Neural crest cell (in vitro differentiated cells): Measurements from ENCODE around the genes PIEZO1 and APRT.

- PRO-cap, result no peak
Observed at GRCh38 chr16:88470178-88470673, 17.1 kb downstream of the ZFPM1 start.

DNA sequence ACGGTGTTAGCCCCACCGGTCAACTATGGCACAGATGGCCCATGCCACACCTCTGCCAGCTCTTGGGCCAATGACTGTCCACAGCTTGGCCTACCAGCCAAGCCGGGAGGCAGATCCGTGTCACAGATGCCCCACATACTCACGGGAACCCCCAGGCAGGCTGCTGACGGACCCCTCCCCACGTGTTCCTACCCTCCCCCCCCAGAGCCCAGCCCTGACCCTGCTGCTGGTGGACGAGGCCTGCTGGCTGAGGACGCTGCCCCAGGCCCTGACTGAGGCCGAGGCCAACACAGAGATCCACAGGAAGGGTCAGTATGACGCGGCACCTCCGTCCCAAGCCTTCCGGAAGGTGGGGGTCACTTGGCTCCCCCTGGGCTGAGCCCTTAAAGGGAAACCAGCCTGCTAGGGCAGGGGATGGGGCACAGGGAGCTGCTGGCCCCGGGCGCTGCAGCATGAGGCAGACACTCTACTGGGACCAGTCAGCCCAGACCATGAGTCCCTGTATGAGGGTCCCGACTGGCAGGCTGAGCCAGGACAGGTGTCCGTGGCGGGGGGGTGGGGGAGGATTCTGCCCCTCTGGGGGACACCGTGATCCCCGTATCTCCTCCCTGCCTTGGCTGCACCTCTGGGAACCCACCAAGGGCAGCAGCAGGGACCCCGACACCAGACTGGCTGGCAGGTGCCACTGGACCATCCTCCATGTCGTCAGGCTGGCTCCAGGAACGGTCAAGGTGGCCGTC lies 43.4 kb upstream of the ZC3H18 start:
- PRO-cap, result no peak

- PRO-cap, result no peak
Observed at GRCh38 chr16:88610853-88611630, 27.3 kb upstream of the IL17C start.

DNA sequence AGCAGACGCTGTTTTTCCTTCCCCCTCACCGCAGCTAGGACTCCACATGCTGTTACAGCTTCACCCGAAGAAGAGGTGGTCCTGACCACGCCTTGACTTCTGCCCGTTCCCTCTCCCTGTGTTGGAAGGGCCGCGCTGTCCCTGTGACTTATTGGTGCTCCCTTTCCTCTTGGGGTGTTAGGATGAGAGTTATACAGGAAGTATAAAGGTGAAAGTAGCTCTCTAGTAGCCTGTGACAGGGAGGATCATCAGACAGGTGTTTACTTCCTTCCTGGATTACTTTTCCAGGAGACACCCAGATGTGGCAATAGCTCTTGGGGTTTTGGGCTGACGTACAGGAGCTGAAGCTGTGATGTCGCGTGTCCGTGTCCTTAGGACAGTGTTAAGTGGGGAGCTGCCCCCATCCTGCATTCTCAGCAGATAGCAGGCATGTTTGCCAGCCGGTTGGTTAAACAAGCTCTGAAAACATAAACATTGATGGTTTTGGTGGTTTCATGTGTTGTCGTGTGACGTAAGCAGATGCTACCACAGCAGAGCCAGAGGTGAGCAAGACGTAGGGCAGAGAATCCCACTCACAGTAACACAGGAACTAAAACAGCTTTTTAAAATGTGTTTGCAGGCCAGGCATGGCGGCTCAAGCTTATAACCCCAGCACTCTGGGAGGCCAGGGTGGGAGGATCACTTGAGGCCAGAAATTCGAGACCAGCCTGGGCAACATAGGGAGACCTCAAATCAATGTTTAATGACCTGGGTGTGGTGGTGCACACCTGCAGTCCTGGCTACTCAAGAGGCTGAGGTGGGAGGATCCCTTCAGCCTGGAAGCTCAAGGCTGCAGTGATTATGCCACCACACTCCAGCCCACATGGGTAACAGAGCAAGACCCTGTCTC lies 18.4 kb upstream of the IL17C start:
- PRO-cap, result no peak

DNA sequence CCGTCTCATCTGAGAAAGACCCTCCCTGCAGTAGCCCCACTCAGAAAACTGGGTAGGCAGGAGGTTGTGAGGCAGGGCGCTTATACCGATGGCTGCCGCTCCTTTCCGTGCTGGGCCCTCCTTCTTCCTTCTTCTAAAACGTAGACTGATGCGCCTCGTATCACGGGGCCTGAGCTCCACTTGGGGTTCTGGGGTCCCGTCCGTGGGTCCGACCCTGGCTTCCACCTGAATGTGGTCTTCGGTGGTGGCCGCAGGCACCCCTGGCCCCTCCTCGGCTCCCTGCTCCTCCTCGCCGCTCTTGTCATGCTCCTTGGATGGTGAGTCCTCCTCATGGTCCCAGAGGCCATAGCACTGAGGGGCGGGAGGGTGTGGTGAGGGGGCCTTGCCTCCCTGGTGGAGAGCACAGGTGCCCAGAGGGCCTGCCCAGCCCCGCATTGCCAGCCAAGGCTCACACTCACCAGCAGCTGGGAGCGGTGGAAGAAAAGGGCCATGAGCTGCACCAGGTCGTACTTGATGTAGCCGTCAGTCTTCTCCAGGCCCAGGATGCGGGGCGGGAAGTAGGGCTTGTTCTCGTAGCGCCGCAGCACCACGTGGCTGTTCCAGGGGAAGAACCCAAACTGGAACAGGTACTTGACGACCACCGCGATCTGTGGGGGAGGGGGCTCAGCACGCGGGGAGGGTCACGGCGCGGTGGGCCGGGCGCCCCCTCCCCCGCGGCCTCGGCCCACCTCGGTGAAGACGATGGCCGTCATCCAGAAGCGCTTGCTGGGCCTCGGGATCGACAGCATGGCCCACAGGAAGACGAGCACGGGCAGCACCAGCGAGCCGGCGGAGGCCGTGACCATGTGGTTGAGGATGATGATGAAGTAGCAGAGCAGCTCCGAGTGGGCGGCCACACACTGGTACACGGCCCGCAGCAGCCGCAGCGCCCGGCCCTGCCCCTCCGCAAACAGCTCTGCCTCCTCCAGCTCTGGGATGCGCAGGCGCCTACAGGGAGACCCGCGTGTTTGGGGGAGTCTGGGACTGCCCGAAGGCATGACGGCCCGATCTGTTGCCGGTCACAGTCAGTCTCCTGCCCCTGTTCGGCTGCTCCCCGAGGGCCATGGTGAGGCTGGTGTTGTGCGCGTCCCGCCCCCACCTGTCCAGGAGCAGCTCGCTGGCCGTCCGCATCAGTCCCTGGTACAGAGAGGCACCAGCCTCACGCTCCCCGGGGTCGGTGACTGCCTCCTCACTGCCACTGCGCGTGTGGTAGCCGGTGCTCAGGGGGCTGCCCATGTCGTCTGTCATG lies 15.2 kb downstream of the CTU2 start:
- PRO-cap, result no peak

- PRO-cap, result bidirectional peak, plus-strand start at chr16:88759536, minus-strand start at chr16:88759469
Observed at GRCh38 chr16:88759163-88759718, 25.8 kb downstream of the PIEZO1 start.

GRCh38 chr16:88785050-88785503 lies at the start of gene PIEZO1:
PIEZO1 (minus strand) TSS chr16:88785220.
- PRO-cap, result bidirectional peak, plus-strand start at chr16:88785270, minus-strand start at chr16:88785220

GRCh38 chr16:88808139-88808412 lies 3.7 kb downstream of the APRT start:
- PRO-cap, result no peak

GRCh38 chr16:88810595-88811696 lies 782 bp downstream of the APRT start:
- PRO-cap, result bidirectional peak, plus-strand start at chr16:88811510, minus-strand start at chr16:88811392

DNA sequence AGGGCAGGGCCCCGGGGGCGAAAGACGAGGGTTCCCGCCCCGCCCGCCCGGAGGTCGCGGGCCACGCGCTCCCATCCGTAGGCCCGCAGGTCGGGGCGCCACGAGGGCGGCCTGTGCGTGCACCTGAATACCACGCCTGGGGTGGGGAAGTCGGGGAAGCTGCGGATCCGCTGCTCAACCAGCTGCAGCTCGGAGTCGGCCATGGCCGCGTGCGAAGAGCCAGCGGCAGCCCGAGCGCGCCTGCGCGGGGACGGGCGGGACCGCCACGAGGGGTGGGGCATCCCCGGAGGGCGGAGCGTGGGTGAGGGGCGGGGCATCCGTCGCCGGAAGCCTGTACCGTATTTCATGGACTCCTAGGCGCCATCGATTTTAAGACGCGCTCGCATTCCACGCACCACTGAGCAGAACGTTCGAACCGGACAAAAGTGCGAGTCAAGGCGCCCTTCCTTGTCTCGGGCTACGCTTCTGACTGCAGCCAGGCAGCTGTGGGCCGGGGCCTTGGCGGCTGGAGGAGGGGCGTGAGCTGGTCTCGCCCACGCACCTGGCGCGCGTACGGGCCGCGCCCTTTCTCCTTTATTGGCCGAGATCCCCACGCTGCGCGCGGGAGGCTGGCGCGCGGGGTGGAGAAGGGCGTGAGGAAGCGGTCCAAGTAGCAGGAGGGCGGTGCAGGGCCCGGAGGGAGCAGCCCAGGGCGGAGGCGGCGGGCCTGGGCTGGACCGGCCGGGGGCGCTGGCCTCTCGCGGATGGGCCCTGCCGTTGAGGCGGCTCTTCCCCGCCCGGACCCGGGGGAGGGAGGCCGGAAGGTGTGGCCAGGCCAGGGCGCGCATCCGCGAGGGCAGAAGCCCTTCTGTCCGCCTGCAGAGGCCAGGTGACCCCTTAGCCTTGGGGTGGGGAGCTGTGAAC lies at the start of gene APRT:
Gene APRT, minus strand, starts transcription at position 232 of the 903 bp plus-strand sequence.
- PRO-cap, result bidirectional peak, plus-strand start at position 400 of the sequence, minus-strand start at position 213 of the sequence; bidirectional peak, plus-strand start at position 812 of the sequence, minus-strand start at position 745 of the sequence

- PRO-cap, result no peak
Observed at GRCh38 chr16:88864692-88865208, 1.7 kb downstream of the PABPN1L start.

GRCh38 chr16:88938699-88939833 lies 37.9 kb downstream of the CBFA2T3 start:
- PRO-cap, result no peak

DNA sequence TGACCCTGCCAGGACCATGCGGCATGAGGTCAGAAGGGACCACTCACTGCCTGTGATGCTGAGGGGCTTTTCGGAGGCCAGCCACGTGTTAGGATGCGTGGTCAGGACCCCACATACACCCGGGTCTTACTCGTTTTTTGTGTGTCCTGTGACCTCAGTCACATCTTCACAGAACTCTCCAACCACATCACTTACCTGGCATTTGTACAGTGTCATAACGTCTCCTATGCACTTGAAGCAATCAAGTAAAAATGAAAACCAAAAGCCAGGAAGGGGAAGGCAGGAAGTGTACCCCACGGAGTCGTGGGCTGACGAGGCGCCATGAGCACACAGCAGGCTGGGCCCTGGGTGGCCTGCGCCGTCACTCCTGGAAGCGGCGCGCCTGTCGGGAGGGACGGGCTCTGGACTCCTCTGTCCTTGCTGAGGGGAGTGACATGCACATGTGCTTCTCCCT lies 8.0 kb downstream of the ACSF3 start:
- PRO-cap, result no peak

GRCh38 chr16:89102040-89102879 lies 8.6 kb downstream of the ACSF3 start:
- PRO-cap, result no peak

- PRO-cap, result no peak
Observed at GRCh38 chr16:89192042-89192812, 8.1 kb downstream of the SLC22A31 start.

DNA sequence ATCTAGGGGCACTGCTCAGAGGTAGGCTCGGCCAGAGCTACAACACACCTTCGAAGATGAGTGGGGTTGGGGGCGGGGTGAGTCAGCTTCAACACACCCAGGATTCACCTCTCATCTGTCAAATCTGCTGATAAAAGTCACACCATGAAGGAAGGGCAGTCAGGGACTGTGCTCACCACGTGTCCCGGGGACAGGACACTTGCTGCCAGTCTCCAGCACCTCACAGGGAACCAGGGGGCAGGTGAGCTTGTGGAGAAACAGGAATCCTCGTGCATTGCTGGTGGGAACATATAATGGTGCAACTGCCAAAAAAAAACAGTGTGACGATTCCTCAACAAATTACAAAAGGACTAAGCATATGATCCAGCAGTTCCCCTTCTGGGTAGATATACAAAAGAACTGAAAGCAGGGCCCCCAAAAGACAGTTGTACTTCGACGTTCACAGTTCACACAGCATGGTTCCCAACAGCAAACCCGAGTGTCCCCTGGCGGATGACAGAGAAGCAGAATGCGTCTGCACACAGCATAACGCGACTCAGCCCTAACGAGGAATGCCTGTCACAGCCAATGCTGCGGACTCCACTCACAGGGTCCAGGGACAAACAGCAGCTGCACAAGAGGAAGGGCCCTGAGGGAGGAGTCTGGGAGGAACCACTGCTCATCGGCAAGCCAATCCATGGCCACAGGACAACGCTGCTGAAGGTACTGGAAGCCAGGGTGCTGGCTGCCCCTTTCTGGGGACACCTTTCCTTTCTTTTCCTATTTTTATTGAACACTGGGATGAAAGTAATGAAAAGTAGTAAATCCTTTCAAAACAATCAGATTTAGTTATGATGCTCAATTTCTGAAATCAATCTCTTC lies 133.0 kb downstream of the ANKRD11 start:
- PRO-cap, result no peak

- PRO-cap, result no peak
Observed at GRCh38 chr16:89374222-89374998, 116.0 kb downstream of the ANKRD11 start.

DNA sequence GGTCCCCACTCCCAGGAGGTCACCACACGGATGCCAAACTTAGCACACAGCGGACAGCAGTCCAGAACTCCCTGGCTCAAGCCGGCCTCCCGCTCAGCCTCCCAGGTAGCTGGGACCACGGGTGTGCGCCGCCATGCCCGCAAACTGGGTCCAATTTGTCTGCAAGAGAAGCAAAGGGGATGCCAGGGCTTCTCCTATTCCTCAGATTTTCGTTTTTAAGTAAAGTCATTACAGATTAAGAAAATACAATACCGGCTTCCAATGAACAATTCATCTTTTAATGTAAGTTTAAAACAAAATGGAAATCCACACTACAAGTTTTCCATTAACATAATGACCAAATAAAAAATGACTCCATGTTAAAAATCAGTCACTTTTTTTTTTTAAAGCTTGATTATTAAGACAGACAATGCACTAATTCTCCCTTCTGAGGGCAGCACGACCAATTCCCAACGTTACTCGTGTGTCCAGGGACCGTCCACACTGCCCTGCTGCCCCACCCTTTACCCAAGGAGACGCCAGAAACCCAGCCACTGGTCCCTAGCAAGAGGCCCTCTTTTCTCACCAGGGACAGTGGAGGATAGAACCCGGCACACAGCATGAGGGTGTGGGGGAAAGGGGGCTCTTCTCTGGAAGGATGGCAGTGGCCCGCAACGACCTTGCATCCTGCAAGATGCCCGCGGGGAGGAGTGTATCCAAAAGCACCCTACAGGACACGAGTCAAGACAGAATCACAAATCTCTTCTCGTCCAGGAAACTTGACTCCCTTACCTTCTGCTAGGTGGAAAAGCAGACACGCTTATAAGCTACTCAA lies 104.3 kb downstream of the ANKRD11 start:
- PRO-cap, result no peak

DNA sequence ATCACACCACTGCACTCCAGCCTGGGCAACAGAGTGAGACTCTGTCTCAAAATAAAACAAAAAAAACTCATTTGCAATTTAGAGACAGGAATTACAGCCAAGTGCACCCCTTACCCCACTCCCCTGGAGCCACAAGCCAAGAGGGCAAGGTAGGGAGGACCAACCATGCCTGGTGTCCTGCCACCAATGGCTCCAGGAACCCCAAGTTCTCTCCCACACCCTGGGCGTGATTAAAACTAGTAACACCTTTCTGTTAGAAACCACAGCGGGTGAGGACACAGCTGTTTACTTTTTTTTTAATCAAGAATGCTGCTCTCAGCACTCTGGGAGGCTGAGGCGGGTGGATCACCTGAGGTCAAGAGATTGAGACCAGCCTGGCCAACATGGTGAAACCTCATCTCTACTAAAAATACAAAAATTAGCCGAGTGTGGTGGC lies 38.1 kb downstream of the ANKRD11 start:
- PRO-cap, result no peak

GRCh38 chr16:89467181-89467964 lies 23.0 kb downstream of the ANKRD11 start:
- PRO-cap, result no peak